Daoy (cell line): ENCODE results near the genes USE1, NR2F6, NXNL1 and MAP1S.

GRCh38 chr19:17156072-17156271 is 59.2 kb upstream of the USE1 start:
- RAMPAGE, long total RNA = no peak

DNA sequence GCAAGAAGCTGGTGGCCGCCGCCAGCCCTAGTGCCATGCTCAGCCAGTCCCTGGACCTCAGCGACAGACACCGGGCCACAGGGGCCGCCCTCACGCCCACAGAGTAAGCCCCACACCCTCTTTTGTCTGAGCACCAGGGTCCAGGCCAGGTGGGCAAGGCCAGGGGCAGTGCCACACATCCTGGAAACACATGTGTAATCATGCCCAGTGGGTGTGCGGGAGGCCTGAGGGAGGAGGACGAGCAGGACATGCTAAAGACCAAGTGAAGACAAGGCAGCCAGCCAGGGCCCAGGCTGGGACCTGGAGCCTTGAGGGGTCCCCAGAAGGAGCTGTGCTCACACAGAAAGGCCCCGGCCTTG is 19.8 kb upstream of the USE1 start:
- RAMPAGE, long total RNA = no peak

GRCh38 chr19:17212914-17213428 is 2.2 kb upstream of the USE1 start:
- RAMPAGE, long total RNA = no peak

DNA sequence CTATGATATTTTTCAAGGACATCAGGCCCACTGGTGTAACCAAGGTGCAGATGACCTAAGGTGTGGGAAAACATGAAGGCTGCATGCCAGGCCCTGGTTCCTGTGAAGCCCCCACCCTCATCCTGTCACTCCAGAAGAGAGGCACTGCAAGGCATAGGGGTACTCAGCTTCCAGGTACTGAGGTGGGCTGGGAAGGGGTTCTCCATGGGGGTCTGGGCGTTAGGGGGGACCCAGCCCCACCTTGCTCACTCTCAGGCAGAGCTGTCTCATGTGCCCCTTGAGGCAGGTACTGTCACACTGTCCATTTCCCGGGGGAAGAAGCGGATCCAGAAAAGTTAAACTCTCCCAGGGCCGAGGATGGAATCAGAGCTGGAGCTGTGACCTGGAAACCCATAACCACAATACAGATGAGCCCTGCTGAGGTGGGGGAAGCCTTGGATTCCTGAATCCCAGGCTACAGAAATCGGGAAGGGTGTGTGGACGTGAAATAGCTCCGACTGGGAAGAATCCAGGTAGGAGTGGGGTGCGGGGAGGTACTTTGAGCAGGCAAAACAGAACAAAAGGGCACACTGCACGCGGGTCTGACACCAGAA is 618 bp upstream of the USE1 start:
- RAMPAGE, long total RNA = no peak

GRCh38 chr19:17215036-17215492 is at the start of gene USE1:
Gene USE1 (plus strand): TSS chr19:17215357.
- RAMPAGE, long total RNA = no peak

- RAMPAGE, long total RNA = no peak
These were observed at the start of gene NR2F6 for GRCh38 chr19:17244989-17246003. Gene NR2F6 (minus strand): TSS chr19:17245919.

DNA sequence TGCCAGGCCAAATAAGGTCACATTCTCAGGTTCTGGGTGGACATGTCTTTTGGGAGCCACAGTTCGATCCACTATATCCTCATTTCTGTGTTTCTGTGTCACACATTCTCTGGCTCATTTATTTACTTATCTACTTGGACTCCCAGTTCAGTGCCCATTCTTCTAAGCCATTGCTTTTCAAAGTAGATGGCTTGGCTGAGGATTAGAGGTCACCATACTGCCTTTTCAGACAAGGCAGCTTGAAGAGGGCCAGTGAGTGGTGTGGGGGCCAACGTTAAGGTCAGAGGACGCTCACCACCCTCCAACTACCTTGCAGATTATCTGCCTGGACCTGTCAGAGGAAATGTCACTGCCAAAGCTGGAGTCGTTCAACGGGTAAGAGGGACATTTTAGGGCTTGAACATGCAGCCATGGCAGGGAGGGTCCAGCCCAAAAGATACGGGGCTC is 4.1 kb downstream of the BABAM1 start:
- RAMPAGE, long total RNA = no peak

DNA sequence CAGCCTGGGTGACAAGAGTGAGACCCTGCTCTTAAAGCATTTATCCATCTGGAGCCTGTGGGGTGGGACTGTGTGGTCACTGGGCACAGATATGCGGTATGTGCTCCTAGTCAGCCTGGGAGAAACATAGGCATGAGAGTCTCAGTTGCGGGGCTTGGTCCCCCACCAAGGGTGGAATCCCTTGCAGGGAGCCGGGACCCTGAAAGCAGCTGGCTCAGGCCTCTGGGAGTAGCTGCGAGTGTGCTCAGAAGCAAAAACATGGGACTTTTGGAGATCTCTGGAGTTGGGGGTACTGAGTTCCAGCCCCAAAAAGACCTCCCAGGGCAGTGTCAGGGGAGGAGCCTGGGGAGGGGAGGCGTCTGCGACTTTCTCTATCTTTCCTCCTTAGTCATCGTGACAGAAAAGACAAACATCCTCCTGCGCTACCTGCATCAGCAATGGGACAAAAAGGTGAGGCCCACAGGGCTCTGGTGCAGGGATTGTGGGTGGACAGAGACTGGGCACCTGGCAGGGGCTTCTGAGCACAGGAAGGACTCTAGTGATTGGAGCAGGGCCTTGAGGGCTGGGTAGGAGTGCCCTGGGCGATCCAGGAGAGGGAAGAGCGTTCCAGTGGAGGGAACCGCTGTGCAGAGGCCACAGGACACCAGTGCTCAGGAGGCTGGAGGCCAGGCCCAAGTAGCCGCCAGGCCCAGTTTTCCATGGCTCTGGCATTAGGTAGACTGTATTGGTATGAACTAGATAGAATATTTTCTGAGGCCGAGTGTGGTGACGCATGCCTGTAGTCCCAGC is 6.4 kb downstream of the DDA1 start:
- RAMPAGE, long total RNA = no peak

DNA sequence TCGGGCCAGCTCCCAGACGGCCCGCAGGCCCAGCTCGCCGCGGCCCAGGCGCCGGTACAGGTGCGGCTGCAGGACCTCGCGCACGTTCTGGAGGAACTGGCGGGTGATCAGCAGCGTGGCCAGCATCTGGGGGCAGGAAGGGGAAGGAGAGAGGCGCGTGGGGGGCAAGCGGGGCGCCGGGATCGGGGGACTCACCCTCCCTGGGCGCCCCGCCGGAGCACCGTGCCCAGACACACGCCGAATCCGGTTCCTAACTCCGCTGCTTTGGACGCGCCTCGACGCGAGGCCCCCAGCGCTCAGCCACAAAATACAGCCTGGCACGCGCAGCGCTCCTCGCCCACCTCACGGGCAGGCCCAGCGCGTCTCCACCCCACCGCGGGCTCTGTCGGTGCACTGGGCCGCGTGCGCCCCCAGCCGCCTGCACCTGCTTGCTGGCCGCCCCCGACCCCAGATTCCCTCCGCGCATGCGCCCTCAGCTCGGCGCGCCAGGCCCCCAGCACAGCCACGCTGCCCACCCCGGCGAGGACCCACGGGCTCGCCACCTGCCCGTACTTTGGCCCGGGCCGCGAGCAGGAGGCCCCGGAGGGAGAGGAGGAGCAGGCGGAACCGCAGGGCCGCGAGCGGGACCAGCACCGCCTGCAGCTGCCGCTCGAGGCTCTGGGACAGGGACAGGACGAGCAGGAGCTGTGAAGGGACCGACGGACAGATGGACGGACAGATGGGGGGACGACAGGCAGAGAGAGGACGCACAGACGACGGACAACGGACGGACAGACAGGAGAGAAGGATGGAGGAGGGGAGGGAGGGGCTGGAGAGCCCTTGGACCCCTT is 5.6 kb downstream of the ANO8 start:
- RAMPAGE, long total RNA = no peak

DNA sequence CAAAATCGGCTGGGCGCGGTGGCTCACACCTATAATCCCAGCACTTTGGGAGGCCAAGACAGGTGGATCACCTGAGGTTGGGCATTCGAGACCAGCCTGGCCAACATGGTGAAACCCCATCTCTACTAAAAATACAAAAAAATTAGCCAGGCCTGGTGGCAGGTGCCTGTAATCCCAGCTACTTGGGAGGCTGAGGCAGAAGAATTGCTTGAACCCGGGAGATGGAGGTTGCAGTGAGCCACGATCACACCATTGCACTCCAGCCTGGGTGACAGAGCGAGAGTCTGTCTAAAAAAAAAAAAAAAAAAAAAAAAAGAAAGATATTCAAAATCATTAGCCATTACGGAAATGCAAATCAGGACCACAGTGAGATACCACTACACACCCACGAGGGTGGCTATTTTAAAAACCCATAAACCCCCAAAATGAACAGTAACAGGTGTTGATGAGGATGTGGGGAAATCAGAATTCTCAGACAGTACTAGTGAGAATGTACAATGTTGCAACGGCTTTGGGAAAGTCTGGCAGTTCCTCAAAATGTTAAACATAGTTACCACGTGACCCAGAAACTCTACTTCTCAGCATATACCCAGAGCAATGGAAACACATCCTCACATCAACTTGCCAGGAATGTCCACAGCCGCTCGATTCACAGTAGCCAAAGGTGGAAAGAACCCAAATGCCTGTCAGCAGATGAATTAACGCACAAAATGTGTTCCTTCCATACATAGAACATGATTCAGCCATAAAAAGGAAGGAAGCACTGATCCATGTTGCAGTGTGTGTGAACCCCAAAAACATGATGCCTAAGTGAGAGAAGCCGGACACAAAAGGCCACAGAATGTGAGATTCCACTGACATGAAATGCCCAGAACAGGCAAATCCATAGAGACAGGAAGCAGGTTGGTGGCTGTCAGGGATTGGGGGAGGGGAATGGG is 7.2 kb downstream of the PLVAP start:
- RAMPAGE, long total RNA = no peak

DNA sequence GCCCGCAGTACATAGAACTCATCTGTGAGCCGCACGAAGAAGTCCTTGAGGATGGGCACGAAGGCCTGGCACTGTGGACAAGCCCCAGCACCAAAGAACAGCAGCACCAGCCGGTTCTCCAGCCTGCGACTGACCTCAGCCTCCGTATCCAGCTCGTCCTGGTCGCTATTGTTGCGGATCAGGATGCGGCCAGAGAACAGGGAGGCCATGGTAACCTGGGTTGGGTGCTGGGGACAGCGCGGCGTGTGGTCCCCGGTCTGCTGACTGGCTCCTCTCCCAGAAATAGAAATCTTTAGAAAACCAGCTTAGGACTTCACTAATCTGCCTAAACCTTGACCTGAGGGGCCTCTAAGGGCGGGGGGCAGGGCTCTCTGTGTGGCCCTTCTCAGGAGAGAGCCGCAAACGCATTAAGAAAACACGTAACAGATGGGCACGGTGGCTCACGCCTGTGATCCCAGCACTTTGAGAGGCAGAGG is at the start of gene NXNL1:
Gene NXNL1, minus strand, starts transcription at position 266 of the 476 bp plus-strand sequence.
- RAMPAGE, long total RNA = no peak

DNA sequence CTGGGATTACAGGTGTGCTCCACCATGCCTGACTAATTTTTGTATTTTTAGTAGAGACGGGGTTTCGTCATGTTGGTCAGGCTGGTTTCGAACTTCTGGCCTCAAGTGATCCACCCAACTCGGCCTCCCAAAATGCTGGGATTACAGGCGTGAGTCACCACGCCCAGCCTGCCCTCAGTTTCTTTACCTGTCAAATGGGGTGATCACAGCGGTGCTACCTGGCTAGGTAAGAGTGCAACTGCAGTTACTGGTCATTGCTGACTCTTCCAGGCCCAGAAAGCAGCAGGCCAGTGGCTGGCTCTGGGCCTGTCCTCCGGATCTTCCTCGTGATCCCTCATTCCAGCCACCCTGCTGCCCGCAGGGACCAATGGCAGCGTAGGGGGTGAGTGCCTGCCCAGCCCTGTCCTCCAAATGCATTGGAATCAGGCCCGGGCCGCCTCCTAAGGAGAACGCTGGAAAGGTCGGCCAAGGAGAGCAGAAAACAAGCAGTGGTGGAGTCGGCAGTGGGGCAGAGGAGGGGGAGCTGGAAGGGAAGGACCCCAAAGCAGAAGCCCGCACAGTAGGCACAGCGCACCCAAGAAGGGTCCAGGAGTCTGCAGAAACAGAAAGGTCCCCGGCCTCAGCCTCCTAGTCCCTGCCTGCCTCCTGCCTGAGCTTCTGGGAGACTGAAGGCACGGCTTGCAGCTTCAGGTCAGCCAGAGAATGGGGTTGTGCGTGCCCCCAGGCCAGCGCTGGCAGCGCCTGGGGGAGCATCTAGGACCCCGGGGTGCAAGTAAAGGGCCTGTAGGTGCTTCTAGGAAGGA is 1.8 kb upstream of the SLC27A1 start:
- RAMPAGE, long total RNA = no peak

GRCh38 chr19:17522799-17523744 is 4.0 kb upstream of the NIBAN3 start:
- RAMPAGE, long total RNA = no peak

GRCh38 chr19:17560116-17560670 is 4.7 kb downstream of the COLGALT1 start:
- RAMPAGE, long total RNA = no peak

GRCh38 chr19:17572239-17572909 is 16.9 kb downstream of the COLGALT1 start:
- RAMPAGE, long total RNA = no peak

GRCh38 chr19:17719099-17719646 is at the start of gene MAP1S:
Gene MAP1S (plus strand): TSS chr19:17719480.
- RAMPAGE, long total RNA = no peak

DNA sequence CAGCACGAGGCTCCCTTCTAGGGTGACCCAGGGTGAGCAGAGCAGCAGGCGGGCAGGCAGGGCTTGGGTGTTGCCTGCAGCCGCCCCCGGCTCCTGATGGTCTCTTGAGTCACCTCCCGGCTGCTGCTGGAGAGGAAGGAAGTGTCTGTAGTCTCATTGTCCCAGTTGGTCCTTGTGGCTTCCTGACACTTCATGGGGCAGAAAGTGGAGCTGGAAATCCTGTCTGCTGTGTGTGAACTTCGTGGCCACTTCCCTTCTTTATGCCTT is 2.5 kb downstream of the MAP1S start:
- RAMPAGE, long total RNA = no peak

- RAMPAGE, long total RNA = no peak
These were observed 16.7 kb upstream of the B3GNT3 start for GRCh38 chr19:17777934-17779013.

DNA sequence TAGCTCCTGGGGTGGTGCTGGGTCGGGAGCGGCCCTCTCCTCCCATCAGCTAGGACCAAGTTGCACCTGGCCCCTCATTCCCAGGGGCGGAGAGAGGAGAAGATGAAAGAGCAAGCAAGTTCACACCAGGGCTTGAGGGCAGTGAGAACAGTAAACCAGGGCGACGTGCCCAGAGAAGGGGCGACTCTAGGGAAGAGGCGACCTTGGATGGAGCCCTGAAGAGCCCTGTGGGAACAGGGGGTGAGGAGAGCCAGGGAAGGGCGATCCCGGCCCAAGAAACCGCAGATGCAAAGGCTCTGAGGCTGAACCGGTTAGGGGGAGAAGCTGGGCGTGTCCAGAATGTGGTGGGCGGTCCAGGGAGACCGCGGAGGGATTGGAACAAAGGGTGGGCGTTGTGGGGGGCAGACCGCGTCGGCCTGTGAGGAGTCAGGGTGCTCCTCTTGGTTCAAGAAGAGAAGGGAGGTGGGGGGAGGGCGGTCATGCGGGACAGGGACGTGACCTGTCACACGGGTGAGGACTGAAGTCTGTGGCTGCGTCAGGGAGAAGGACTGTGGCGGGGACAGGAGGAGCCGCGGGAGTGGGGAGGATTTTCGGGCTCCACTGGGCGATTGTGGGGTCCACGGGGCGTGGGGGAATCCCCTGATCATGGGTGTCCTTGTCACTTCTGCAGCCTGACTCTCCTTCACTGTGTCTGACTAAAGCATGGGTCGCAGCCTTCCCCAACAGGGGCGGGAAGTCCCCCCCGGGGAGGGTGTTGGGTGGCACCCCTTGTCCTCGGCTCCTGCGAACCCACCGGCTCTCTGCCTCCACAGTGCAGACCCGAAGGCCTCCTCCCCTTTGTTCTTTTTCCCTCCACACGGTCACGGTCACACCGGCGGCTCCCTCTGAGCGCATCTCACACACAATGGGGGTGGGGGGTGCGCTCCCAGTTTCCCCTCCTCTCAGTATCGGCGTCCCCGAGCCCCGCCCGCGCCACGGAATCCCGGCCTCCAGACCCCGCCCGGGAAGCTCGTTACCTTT is 16.6 kb upstream of the KCNN1 start:
- RAMPAGE, long total RNA = no peak

GRCh38 chr19:17982903-17983318 is 16.0 kb downstream of the KCNN1 start:
- RAMPAGE, long total RNA = no peak